Frontal cortex (tissue), 2 donors: ENCODE measurements around a stretch of chr10.

DNA sequence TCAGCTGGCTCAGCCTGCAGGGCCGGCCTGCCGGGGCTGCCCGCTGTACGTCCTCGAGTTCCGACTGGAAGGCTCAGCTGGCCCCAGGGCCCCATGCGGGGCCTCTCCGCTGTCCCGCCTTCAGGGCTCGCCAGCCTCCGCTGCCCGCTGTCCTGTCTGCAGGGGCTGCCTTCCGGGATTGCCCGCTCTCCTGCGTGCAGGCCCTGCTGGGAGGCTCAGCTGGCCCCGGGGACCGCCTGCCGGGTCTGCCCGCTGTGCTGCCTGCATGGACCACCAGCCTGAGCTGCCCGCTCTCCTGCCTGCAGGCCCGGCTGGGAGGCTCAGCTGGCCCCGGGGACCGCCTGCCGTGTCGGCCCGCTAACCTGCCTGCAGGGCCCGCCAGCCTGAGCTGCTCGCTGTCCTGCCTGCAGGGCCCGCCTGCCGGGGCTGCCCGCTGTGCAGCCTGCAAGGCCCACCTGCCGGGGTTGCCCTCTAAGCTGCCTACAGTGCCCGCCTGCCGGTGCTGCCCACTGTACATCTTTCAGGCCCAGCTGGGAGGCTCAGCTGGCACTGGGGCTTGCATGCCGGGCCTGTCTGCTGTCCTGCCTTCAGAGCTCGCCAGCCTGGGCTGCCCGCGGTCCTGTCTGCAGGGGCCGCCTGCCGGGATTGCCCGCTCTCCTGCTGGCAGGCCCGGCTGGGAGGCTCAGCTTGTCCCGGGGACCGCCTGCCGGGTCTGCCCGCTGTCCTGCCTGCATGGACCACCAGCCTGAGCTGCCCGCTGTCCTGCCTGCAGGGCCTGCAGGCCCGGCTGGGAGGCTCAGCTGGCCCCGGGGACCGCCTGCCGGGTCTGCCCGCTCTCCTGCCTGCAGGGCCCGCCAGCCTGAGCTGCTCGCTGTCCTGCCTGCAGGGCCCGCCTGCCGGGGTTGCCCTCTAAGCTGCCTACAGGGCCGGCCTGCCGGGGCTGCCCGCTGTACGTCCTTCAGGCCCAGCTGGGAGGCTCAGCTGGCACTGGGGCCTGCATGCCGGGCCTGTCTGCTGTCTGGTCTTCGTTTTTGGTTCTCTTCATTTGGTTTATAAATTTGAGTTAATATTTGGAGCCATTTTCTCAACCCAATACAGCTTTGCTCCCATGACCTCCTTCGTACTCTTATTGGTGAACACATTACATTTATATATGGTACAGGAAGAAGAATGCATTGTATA lies 165.1 kb downstream of the GLRX3 start:
- RAMPAGE, long total RNA = no peak

- RAMPAGE, long total RNA = no peak
These were observed 141.9 kb upstream of the TCERG1L start for GRCh38 chr10:131453048-131454256.

- RAMPAGE, long total RNA = no peak
These were observed 245.8 kb upstream of the PPP2R2D start for GRCh38 chr10:131654962-131655545.

- RAMPAGE, long total RNA = no peak
These were observed 8.7 kb upstream of the PPP2R2D start for GRCh38 chr10:131891987-131892581.

DNA sequence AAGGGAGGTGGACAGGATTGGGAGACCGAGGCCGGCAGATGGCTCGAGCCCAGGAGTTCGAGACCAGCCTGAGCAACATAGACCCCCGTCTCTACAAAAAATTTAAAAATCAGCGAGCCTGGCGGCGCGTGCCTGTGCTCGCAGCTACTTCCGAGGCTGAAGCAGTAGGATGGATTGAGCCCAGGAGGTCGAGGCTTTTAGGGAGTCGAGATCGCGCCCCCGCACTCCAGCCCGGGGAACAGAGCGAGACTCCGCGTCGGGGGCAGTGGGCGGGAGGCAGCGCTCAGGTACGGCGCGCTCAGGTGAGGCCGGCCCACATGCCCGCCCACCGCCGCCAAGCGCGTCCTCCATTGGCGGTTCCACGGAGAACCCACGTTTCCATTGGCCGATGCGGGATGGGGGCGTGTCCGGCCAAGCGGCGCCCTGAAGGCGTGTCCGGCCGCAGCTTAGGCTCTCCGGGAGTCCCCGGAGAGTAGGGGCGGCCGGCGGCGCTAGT lies 519 bp upstream of the PPP2R2D start:
- RAMPAGE, long total RNA = no peak

- RAMPAGE, long total RNA = no peak
These were observed 10.9 kb downstream of the PPP2R2D start for GRCh38 chr10:131911454-131912391.

GRCh38 chr10:131939491-131939801 lies 38.6 kb downstream of the PPP2R2D start:
- RAMPAGE, long total RNA = no peak

GRCh38 chr10:131949896-131950502 lies 31.7 kb downstream of the BNIP3 start:
- RAMPAGE, long total RNA = no peak

- RAMPAGE, long total RNA = no peak
These were observed 12.3 kb downstream of the BNIP3 start for GRCh38 chr10:131969442-131969736.

GRCh38 chr10:131981176-131981661 lies 504 bp downstream of the BNIP3 start:
- RAMPAGE, long total RNA = no peak

DNA sequence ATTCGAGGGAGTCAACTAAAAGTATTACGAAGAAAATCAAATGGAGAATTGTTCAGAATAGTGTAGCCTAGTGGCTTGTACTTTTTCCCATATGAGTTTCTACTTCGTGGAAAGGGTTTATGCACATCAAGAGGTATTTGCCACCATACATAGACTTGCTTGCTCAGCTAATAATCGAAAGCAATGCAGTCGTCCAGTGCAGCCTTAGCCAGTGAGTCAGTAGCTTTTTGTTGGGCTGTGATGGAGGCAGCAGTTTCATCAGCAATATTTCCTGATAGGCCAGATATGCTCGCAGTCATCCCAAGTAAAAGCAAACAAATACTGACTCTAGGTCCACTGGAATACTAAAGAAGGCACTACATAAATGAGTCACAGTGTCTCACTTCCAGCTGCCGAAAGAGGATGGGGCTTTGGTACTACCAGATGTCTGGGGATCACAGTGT lies 2.0 kb upstream of the BNIP3 start:
- RAMPAGE, long total RNA = no peak

- RAMPAGE, long total RNA = no peak
These were observed 44.0 kb upstream of the DPYSL4 start for GRCh38 chr10:132142832-132143110.

- RAMPAGE, long total RNA = no peak
These were observed 21.7 kb downstream of the DPYSL4 start for GRCh38 chr10:132208385-132208916.

DNA sequence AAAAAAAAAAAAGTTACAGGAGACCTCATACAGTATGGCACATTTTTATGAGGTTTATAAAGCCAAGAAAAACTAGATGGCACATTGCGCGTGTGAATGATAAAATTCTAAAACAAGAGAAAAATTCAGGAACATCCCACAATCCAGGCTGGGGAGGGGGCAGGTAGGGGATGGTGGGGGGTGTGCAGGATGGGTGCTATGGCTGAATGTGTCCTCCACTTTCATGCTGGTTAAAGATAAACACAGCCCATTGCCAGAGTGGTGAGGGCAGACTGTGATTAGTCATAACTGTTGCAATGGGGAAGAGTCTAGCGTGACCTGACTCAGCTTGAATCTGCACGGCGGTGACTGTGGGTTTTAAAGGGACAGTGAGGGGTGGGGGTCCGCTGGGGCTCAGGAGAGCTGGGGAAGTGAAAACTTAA lies 12.0 kb upstream of the LRRC27 start:
- RAMPAGE, long total RNA = no peak

DNA sequence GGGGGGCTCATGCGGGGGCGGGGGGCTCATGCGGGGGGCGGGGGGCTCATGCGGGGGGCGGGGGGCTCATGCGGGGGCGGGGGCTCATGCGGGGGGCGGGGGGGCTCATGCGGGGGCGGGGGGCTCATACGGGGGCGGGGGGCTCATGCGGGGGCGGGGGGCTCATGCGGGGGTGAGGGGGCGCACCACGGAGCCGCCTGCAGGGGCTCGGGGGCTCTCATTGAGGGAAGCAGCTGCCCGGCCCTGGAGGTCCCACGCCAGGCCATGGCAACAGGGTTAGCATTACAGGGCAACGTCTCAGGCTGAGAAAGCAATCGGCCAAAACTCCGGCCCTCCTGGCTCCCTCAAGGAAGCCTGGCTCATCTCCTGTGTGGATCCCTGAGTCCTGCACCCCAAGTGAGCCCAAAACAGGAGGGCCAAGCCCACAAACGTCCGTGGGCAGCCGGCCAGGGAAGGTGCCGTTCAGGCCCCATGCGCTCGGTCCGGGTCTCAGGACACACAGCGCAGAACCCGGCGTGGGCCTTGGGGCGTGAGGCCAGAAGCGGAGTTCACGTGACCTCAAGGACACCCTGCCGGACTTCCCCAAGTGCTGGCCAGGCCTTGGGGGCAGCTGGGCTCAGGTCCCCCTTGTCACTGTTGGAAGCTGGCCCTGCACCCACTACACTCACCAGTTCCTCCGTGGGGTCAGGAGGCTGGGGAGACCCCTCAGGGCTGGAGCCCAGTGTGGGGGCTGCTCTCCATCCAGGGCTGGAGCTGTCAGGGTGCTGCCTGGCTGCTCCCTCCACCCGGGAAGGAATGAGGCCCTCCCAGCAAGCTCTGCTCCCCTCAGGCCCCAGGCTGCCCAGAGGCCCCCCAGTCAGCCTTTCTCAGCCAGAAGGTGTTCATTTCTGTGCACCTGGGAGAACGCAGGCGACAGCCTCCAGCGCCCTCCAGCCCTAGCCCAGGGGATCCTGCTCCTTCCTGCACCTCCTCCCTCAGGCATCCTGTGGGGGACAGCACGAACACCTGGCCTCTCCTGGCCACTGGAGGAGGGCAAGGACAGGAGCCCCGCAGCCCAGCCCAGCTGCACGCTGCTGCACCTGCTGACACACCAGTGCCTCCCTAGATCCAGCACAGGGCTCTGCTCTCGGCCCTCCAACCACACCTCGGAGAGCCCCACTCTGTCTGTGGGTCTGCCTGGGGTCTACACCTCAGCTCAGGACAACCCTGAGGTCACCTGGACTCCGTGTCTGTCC lies 7.9 kb upstream of the PWWP2B start:
- RAMPAGE, long total RNA = no peak

- RAMPAGE, long total RNA = no peak
These were observed 5.1 kb upstream of the PWWP2B start for GRCh38 chr10:132391860-132392353.

DNA sequence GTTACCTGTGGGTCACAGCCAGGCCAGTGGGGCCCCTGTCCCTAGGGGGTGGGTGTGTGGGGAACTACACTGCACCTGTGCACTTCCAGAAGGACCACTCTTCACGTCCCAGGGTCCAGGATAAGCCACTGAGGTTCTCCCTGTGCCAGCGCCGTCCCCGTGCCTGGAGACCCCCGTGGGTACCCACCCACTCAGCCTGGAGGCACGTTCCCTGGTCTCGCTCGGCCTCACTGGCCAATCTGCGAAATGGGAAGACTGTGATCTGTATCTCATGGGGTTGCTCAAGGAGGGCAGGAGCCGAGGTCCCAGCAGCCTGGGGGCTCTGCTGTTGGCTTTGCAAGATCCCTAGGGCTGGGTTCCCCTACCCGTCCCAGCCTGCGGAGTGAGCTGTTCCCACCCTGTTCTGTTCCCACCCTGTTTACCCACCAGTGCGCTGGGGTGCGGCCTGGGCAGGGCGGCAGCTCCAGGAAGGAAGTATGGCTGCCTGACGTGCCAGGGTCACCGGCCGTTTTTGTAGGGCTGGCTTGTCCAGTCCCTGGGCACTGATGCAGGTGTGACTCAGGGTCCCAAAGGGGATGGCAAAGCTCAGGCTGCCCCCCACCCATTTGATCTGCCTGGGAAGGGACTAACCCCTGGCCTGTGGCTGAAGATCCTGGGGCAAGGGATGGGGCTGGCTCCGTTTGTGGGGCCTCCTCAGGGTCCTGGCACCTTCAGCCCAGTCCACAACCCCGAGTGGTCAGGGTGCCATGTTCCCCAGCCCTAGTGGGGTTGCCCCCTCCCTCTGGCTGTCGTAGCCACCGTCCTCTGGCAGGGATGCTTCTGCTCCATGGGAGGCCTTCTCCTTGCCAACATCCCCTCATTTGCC lies 4.8 kb downstream of the PWWP2B start:
- RAMPAGE, long total RNA = no peak

- RAMPAGE, long total RNA = no peak
These were observed 22.7 kb downstream of the PWWP2B start for GRCh38 chr10:132419557-132420190.

GRCh38 chr10:132420284-132420443 lies 23.2 kb downstream of the PWWP2B start:
- RAMPAGE, long total RNA = no peak

GRCh38 chr10:132458853-132459439 lies 61.9 kb downstream of the PWWP2B start:
- RAMPAGE, long total RNA = no peak